Right atrium auricular region (tissue), 2 donors: ENCODE measurements around a stretch of chr20.

DNA sequence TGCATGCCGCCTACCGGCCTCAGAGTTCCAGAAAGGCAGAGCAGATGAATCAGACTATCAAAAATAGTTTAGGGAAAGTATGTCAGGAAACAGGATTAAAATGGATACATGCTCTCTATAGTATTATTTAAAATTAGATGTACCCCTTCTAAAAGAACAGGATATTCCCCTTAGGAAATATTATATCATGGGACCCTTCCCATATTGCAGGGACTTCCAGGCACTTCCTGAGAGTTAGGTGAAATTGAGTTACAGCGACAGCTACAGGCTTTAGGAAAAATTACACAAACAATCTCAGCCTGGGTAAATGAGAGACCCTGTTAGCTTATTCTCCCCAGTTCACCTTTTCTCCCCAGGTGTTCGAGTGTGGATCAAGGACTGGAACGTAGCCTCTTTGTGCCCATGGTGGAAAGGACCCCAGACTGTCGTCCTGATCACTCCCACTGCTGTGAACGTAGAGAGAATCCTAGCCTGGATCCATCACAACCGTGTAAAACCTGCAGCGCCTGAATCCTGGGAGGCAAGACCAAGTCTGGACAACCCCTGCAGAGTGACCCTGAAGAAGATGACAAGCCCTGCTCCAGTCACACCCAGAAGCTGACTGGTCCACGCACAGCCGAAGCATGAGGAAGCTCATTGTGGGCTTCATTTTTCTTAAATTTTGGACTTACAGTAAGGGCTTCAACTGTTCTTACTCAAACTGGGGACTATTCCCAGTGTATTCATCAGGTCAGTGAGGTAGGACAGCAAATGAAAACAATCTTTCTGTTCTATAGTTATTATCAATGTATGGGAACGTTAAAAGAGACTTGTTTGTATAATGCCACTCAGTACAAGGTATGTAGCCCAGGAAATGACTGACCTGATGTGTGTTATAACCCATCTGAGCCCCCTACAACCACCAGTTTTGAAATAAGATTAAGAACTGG, 17.8 kb upstream of the CST7 start:
- PRO-cap = no peak
- RAMPAGE, long total RNA, 2 experiments = no peak in any of the 2 experiments

DNA sequence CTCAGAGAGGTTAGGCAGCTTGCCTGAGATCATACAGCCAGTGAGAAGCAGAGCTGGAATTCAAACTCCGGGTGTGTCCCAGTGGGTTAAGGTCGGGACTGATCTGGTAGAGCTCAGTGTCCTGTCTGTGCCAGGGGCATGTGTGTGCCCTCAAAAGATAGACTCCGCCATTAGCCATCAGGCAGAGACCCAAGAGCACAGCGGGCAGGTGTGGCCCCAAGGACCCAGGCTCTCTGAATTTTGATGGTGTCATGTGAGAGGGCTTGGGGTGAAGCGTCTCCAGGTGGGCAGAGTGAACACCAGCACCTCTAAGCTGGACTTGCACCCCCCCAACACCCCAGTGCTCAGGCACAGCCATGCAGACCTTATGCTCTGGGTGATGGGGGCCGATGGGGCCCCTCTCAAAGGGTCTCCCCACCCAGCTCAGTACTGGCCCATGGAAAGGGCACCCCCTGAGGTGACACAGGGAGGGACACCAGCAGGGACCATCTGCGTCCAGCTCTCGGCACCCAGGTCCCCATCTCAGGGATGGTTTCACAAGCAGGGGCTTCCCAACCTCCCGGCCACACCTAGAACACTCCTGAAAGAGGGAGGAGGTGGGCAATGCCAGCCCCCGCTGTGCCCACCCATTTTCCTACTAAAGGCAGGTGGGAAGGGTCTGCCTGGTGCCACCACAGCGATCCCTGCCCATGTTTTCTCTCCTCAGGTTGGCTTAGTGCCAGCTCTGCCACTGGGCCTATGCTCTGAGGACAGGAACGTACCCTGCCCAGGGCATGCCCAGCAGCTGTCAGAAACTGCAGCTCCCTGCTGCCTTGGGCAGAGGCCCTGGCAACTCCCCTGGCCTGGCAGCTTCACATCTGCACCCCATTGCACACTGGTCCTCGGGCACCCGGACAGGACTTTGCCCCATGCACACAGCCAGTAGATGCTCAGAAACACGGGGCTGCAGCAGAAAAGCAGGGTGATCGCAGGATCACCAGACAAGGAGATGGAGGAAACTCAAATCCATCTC, 3.5 kb downstream of the CST7 start:
- PRO-cap = no peak
- RAMPAGE, long total RNA, 2 experiments = no peak in any of the 2 experiments

DNA sequence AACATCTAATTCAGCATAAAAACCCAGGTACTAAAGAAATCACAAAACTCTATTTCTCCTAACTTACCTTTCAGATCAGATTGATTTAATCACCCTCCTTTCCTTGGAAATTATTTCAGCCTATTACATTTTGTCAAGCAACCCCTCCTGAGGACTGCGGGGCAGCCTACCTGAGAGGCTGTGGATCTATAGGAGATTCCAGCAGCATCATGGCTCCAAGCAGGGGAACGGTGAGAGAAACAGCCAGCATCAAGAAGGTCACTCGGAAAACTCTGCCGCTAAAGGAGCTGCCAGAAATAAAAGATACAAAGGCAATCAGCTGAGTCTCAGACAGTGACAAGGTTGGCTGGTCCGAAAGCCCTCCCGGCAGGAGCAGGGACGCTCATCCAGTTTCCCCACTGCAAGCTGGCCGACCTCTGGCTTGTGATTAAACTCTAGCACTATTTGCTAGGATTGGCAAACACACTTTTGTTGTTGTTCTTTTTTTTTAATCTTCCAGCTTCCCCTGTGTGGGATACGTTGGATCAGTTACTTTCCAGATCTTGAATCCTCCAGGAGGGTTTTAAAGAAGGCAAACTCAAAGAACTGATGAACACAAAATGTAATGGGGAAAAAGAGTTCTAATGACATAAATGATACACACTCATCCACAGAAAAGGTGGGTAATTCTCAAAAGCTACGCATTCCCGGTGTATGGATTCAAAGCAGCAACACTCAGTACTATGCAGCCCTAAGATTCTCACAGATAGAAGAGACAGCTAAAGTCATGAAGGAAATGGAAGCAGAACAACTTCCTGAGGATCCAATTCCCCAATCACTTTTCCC, 8.6 kb downstream of the APMAP start:
- PRO-cap = unidirectional peak, plus-strand start at position 336 of the sequence
- RAMPAGE, long total RNA, 2 experiments = no peak in any of the 2 experiments

DNA sequence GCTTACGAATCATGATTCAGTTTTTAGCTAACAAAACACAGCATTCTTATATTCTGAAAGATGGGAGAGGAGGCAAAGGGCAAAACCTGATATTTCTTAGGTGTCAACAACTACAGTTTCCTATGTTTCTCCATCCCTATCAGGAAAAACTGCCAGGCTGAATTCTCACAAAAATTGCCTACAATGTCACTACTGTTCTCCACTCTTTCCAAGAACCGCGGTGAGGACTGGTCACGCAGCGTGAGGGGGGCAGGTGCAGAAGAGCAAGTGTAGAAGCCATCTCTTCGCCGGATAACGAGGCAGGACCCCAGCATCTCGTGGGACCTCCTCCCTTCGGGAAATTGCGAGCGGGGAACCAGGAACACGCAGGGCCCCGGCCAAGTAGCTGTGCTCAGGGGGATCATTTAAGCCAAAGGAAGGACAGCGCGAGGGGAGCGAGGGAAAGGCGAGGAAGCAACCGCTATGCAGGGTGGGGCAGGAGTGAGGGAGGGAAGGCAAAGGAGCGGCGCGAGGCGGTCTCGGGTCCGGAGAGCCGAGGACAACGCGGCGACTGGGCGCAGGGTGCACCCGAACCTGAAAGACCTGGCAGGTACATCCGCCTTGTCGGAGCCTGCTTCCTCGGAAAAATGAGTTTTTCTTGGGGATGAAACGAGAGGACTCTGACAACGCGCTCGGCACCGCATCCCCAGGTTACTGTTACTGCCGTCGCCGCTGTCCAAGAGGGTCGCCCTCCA, 570 bp downstream of the APMAP start:
- PRO-cap = no peak
- RAMPAGE, long total RNA, 2 experiments = no peak in any of the 2 experiments

DNA sequence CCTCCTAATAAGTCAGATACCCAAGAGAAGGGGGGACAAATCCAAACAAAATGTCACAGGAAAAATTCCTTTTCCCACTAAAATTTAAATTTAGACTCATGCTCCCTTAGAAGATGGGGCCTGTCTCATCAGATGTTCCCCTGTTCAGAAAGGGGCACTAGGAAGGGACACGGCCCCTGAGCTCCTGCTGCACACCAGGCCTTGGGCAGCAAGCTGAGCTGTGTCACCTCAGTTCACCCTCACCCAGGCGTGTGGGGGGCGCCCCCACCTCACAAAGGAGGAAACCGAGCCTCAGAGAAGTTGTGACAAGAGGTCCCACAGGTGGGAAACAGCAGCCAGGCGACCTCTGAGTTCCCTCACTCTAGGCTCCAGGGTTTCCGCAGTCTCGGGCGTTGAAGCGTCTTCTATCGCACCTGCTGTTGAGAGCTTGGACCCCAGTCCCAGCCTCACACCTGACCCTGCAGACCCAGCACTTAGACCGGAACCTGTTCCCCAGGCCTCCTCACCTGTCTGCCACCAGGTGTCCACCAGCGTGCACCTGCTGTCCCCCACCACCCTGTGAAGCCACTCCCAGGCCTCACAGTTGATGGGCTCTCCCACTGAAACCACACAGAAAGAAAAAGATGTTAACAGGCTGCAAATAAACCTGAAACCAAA, 22.2 kb upstream of the APMAP start:
- PRO-cap = no peak
- RAMPAGE, long total RNA, 2 experiments = no peak in any of the 2 experiments

DNA sequence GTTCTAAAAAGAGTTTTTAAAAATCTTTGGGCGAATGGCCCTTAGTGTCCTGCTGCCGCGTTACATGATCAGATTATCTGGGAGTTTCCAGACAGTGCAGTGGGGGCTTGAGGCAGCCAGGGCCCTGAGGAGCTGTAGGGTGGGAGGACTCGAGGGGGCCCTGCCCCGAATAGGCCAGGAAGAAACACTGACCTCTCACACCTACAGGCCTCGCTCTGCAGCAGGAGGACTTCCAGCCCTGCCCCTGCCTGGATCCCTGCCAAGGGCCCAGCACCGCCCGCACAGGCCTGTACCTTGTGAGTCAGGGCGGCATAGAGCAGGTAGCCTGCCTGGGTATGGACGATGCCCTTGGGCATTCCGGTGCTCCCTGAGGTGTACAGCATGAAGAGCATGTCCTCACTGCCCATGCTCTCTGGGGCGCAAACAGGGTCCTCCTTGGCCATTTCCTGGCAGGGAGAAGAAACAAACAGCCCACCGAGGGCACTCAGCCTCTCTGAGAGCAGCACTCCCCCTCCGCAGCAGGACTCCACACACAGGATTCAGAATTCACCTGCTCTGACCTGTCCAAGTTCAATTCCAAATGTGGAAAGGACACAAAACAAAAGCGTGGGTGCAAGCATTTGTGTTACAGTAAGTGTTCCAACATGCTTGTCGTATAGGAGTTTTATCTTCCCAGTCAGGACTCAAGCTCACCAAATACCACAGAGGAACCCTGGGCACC, 30.3 kb upstream of the APMAP start:
- PRO-cap = no peak
- RAMPAGE, long total RNA, 2 experiments = no peak in any of the 2 experiments

- PRO-cap = no peak
- RAMPAGE, long total RNA, 2 experiments = no peak in any of the 2 experiments
These were observed 9.5 kb upstream of the PYGB start for GRCh38 chr20:25238395-25238754.

GRCh38 chr20:25247049-25247875, 623 bp upstream of the PYGB start:
- PRO-cap = bidirectional peak, plus-strand start at chr20:25247284, minus-strand start at chr20:25247252; bidirectional peak, plus-strand start at chr20:25247606, minus-strand start at chr20:25247545
- RAMPAGE, long total RNA, 2 experiments = no peak in any of the 2 experiments

- PRO-cap = no peak
- RAMPAGE, long total RNA, 2 experiments = no peak in any of the 2 experiments
These were observed 70.6 kb downstream of the ABHD12 start for GRCh38 chr20:25319656-25320854.

DNA sequence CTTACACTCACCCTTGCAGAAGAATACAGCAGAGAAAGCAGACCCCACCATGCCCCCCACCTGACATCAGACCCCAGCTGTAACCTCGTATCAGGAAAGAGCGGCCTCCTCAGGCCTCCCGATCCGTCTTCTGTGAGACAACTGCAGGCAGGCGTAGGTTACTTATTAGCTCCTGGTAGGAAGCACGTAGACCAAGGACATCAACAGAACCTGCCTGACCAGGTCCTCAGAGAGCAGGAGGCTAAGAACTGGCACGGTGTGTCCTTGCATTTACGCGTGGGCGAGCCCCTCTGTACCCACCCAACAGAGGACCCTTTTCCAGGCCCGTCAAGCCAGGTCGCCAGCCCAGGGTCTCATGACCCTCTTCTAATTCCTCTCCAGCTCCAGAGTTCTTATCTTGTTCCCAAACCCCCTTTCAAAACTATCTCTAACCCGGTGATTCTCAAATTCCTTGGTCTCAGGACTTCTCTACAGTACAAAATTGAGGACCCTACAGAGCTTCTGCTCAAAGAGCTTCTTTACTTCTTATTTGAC, 51.0 kb downstream of the ABHD12 start:
- PRO-cap = no peak
- RAMPAGE, long total RNA, 2 experiments = no peak in any of the 2 experiments

DNA sequence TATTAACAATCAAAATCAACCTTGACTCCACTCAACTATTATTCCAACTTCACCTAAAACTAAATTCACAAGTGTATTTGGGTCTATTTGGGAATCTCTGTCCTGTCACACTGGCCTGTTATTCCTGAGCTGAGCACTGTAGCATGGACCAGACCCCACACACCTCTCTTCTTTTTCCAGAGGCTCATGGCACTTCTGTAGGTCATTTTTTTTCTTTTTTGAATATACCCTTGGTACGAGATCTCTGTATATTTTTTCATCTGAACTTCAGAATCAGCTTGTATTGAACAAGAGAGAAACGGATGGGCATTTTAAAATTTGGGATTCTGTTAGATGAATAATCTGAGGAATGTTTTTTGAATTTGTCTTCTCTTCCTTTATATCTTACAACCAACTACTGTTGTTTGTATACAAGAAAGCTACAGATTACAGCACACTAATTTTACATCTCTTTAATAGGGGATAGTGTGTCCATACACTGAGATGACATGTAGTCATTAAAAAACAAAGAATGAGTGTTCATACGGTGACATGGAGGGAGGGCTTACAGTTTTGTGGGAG, 23.8 kb downstream of the ABHD12 start:
- PRO-cap = no peak
- RAMPAGE, long total RNA, 2 experiments = no peak in any of the 2 experiments

DNA sequence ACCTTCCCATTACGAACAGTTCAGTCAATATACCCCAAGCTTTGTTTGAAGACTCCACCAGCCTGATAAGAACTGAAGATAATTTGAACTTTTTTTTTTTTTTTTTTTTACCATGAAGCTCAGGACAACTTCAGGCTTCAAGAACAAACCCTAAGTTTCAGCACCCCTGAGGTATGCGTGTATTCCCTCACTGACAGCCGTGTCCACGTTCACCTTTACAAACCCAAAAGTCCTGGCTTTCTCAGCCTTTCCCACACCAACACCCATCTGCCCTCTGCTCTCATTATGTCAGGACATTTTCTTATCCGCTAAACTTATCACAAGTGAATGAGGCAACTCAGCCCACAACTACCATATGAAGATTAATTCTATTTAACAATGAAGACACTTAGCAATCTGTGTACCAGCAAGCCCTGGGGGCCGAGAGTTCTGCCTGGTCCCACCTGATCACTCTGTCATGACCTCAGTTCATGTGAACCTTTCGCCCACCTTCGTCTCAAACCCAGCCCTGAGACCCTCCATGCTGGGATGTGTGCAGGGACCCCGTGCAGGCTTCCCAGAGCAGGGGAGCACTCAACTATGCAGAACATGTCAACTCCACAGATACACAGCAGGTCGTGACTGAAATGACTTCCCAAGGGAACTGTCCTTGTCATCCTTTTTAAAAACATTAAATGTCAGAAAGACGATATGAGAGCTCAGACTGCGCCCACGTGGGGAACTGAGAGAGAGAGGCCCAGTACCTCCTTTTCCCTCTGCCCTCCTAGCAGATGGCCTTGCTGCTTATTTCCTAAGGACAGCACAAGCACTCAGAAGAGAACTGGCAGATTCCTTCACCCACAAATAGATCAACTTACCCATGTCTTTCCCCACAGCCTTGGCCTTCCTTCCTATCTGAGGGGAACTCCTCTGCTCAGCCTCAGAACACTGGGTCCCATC, 11.8 kb downstream of the ABHD12 start:
- PRO-cap = no peak
- RAMPAGE, long total RNA, 2 experiments = no peak in any of the 2 experiments

DNA sequence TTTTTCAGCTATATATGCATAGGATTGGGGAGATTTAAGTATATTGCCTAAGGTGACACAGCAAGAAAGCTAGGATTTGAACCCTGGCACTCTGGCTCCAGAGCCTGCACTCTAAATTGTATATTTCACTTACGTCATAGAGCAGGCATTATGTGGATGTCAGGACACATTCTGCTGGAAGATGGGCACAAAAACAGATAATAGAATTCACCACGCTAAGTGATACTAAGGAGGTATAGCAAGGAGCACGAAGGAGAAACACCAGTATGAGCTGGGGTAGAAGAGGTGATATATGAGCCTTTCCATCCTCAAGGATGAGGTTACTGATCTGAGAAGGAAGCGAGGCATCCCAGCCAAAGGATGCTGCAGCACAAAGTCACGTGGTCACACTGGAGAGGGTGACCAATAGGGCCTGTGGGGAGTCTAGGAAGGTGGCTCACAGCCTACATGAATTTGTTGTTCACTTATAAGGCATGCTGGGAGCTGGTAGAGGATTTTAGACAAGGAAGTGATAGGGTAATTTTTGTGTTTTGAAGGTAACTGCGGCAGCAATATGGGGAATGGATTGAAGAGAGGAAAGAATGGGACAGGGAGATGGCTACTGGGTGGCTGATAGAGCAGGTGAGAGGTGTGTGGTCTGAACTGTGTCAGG, 1.4 kb downstream of the GINS1 start:
- PRO-cap = no peak
- RAMPAGE, long total RNA, 2 experiments = no peak in any of the 2 experiments

GRCh38 chr20:25867946-25868568, 171.4 kb upstream of the ZNF337 start:
- PRO-cap = no peak
- RAMPAGE, long total RNA, 2 experiments = no peak in any of the 2 experiments

DNA sequence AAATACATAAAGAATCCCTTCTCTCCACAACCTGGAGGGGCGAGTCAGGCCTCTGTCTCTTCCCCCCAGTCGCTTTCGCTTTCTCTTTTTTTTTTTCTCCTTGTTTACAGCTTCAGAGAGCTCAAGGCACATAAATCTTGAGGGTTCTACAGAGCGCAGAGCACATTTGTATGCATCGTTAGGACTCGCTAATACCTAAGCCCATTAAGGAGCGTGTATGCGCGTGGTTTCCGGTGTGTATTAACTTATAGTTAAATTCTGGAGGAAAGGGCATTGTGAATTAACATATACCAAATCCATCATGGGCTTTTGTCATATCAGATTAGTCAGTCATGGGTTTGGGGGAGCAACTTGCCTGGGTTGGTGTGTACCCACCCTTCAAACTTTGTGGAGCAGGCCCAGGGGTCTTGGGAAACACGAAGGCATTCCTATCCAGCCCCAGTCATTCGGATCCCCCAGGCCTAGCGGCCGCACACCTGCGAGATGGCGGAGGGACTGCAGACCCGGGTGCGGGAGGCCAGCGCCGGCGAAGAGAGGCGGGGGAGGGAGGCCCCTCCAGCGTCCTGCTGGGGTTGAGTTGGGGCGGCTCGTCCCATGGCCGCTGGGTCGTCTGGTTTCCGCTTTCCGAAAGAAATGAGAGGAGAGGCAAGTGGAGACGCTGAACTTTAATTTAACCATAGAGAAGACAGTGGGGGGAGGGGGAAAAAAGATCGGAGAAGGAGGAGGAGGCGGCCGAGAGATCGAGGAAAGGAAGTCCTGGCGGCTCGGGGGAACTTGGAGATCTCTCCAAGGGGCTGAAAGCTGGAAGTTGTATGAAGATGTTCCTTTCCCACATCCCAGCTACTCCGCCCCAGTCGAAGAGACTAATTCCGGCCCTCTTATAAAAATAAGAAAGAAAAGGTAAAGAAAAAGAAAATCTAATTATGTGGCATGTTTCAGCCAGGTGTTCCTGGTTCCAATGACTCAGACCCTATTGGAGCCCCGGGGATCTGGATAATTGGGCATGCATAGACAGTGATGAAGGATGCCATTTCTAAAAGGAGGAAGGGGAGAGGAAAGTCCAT, 967.9 kb upstream of the DEFB115 start:
- PRO-cap = no peak
- RAMPAGE, long total RNA, 2 experiments = no peak in any of the 2 experiments

- PRO-cap = no peak
- RAMPAGE, long total RNA, 2 experiments = no peak in any of the 2 experiments
These were observed 431.8 kb upstream of the DEFB115 start for GRCh38 chr20:30825739-30826022.

DNA sequence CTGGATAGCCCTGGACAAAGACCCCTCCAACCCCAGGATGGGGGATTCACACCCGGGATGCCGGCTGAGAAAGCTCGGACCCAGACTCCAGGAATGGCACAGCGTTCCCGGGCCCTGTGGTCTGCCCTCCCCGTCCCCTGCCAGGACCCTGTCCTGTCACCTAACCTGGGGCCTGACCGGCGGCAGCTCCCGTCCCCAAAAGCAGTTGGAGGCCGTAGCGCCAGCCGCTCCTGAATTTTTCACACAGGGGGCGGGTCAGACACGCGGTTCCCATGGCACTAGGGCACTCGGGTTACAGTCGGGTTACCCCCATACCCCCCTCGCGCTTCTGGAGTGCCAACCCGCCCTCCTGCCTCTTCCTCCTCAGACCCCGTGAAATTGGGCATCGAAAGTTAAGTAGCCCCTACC, 434 bp downstream of the REM1 start:
- PRO-cap = unidirectional peak, minus-strand start at position 203 of the sequence
- RAMPAGE, long total RNA, 2 experiments = no peak in any of the 2 experiments

DNA sequence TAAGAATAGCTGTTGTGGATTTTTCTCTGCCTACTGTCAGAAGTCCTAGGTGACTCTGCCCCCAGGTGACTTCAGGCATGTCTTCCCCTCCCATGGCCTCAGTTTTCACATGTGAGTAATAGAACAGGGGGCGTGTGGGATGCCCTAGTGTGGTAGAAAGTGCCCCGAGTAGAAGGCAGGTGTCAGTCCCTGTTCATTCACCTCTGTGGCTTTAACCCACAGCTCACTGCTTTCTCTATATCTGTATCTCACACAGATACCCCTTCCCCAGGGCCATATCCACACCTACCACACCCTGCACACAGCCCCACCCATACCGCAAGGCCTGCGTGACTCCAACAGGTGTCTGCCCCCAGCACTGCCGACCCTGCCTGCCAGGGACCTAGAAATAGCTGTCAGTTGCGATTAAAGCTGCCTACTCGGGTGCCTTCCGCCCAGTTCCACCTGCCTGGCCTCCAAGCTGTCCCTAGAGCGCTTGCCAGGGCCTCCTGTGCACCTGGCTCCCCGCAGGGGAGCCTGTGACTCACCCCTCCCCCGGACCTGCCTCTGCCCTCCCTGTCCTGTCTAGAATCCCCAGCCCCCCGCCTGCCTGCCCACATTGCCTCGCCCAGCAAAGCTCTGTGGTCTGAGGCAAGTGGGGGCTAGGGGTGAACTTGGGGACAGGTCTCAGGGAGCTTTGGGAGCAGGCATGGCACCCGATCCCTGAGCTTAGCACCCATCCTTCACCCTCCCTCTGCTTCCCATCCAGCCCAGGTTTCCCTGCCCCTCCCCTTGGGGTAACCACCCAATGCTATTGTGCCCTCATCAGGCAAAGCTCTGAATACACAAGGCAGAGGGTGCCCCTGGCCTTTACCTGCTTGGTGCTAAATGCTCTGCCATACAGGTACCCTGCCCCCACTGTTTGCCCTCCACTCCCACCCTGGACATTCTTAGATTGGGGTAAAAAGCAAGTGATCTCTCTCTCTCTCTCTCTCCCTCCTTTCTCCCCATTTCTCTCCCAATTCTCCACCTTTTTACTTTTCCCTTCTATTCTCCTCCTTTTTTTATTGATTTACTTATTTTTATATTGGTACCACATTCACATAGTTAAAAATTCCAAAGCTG, 19.7 kb downstream of the MCTS2 start:
- PRO-cap = no peak
- RAMPAGE, long total RNA, 2 experiments = no peak in any of the 2 experiments

- PRO-cap = no peak
- RAMPAGE, long total RNA, 2 experiments = no peak in any of the 2 experiments
These were observed 23.1 kb downstream of the MCTS2 start for GRCh38 chr20:31570207-31570832.

- PRO-cap = bidirectional peak, plus-strand start at chr20:31607480, minus-strand start at chr20:31607396; bidirectional peak, plus-strand start at chr20:31607949, minus-strand start at chr20:31607670
- RAMPAGE, long total RNA, 2 experiments = no peak in any of the 2 experiments
These were observed 2.0 kb downstream of the ID1 start for GRCh38 chr20:31606766-31607870.